Pulmonary artery (tissue), 1 donor: Measurements from ENCODE around the genes PPP4R2 and FRG2C.

- PRO-cap, result no peak
These were observed 400.7 kb downstream of the SHQ1 start for GRCh38 chr3:72447371-72448147.

GRCh38 chr3:72487222-72487939 lies 360.9 kb downstream of the SHQ1 start:
- PRO-cap, result no peak

- PRO-cap, result no peak
These were observed 107.9 kb downstream of the SHQ1 start for GRCh38 chr3:72740060-72741013.

DNA sequence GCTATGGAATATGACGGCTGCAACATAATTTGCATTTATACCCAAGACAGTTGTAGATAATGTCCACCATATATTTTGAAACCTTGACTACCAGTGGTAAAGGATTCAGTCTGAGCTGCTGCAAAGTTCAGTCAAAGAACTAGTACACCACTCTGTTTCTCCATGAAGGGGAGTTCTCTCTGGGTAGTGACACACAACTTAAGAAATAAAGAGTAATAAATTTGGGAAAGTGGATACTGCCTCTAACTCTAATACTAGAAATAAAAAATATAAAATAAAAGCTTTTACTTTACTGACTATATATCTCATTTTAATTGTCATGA lies 94.5 kb downstream of the SHQ1 start:
- PRO-cap, result no peak

DNA sequence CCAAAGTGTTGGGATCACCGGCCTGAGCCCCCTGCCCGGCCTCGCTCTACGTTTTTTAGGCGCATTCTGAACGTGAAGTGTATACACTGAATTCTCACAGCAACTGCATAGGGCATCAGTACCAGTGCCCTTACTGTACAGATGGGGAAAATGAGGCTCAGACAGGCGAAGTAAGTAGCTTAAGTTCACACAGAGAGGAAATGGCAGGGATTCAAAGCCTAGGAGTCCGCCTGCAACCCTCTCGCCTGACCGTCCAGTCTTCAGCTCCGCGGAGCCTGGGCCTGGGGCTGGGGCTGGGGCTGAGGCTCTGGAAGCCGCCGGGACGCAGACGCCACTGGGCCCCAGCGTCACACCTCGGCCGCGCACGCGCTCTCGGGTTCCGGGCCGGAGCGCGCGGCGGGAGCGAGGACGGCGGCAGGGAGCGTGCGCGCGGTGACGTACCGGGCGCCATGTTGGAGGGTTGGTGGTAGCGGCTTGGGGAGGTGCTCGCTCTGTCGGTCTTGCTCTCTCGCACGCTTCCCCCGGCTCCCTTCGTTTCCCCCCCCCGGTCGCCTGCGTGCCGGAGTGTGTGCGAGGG lies at the start of gene PPP4R2:
PPP4R2 (plus strand) TSS at position 443 of the 577 bp plus-strand sequence.
- PRO-cap, result bidirectional peak, plus-strand start at position 443 of the sequence, minus-strand start at position 351 of the sequence

DNA sequence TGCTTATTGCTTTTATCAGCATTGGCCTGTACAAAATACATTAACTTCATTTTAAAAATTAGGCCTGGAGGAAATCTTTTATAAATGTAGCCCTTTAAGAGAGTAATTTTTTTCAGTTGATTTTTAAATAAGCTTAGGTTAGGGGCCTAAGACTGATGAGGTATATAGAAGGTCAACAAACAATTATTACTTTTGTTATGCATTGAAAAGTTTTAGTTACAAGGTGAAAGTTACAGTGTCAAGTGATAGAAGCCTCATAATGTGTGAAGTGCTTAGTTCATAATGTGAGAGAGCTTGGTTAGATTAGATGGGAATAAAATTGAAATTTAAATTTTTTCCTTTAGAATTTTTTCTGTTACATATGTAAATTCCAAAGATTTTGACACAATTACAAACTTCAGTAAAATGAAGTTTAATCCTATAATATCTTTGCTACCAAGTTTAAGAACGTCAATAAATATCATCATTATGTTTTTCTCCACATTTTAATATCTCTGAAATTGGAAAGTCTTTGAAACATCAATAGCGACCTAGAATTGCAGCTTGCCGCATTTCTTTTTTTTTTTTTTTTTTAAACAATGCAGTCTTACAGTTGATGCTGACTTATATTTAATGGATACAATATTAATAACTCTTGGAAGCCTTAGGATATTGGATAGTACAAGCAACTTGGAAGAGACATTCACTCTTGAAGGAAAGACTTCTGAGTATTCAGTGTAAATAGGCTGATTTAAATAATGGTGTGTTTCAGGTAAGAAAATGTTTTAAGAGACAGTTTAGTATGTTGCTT lies 25.8 kb downstream of the PPP4R2 start:
- PRO-cap, result no peak

- PRO-cap, result no peak
These were observed 49.5 kb downstream of the EBLN2 start for GRCh38 chr3:73110900-73111373.

GRCh38 chr3:73384399-73385014 lies 240.2 kb downstream of the PDZRN3 start:
- PRO-cap, result no peak

- PRO-cap, result no peak
These were observed 237.1 kb downstream of the PDZRN3 start for GRCh38 chr3:73387576-73388159.

GRCh38 chr3:73513269-73513925 lies 111.3 kb downstream of the PDZRN3 start:
- PRO-cap, result no peak

DNA sequence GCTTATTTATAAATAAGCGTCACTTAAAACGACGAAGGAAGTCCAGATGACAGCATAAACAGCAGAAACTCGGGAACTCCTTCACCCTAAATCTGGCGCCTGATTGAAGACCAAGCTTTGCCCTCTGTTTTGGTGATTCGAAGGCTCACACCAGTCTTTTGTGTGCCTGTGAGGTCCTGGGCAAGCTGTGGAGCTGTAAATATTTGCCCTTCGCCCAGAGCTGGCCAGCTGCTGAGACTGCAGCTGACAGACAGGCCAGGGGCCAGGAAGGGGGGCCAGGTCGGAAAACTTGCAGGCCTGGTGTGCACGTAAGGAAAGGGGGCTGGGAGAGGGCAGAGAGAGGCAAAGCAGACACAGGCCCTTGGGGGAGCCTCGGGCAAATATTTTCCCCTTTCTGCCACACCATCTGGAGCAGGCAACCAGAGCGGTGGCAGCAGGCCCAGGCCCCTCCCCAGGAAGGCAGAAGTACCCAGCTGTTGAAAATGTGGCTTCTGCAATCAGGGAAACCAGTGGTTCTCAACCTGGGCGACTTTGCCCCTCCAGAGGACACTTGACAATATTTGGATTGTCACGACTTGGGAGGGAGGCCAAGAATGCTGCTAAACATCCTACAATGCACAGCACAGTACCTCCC lies 2.6 kb downstream of the PDZRN3 start:
- PRO-cap, result unidirectional peak, plus-strand start at position 315 of the sequence

- PRO-cap, result no peak
These were observed 188.7 kb upstream of the PDZRN3 start for GRCh38 chr3:73813531-73813820.

DNA sequence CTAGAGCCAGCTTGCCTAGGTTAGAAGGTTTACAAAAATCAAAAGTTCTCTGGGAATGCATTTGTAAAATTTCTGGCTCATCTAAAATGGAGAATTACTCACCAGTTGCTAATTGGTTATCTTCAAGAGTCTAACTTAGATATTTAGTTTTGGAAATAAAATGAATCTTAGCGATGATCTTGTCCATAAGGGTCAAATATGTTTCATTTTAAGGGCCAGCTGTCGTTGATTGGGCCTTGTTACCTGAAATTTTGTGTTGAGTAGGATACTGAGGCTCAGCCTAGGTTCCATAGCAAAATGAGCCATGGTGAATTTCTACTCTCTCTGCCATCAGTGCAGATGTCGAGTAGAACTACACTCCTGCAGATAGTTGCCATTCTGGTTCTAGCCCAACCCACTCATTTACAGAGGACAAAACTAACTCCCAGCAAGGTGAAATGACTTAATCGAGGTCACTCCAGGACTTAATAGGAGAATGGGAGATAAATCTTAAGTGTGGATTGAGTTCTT lies 393.8 kb upstream of the PDZRN3 start:
- PRO-cap, result no peak

GRCh38 chr3:75435233-75436342 lies 228.5 kb upstream of the FRG2C start:
- PRO-cap, result bidirectional peak, plus-strand start at chr3:75435339, minus-strand start at chr3:75435110

DNA sequence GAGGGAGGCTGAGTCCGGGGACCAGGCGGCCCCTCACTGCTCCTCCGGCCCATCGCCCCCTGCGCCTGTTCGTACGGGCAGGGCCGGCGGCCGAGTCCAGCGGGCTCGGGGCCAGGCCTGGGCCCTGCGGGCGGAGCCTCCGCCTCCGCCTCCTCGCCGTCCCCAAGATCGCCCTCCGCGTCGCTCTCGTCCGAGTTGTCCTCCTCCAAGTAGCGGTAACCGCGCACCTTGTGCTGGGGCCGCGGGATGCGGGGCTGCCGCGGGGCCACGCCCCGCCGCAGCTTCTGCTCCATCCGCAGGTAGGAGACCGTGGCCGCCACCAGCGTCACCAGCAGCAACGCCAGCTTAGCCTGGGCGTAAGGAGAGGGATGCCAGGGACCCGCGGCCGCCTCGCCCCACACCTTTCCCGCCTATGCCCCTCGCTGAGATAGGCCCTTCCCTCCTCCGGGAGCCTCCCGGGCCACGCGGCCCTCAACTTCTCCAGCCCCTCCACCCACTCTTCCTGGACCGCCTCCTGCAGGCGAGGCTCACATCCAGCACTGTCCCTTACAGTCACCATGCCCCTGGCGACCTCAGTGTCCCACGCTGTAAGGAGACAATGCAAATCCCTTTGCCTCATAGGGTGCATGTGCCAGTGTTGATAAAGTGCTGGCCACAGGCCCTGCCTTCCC lies 44.5 kb upstream of the FRG2C start:
- PRO-cap, result no peak

DNA sequence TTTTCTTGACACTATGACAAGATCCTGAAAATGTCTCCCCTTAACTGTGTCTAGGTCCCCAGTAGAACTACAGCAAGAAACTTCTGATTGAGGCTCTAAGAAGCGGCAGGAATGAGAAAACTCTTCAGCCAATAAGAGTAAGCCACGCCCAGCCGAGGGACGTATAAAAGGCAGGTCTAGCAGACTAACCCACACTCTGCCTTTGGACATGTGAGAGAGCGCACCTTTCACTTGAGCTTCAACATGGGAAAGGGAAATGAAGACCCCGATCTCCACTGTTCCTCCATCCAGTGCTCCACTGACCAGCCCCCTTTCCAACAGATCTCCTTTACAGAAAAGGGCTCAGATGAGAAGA lies at the start of gene FRG2C:
FRG2C (plus strand) TSS at position 192 of the 355 bp plus-strand sequence.
- PRO-cap, result no peak

DNA sequence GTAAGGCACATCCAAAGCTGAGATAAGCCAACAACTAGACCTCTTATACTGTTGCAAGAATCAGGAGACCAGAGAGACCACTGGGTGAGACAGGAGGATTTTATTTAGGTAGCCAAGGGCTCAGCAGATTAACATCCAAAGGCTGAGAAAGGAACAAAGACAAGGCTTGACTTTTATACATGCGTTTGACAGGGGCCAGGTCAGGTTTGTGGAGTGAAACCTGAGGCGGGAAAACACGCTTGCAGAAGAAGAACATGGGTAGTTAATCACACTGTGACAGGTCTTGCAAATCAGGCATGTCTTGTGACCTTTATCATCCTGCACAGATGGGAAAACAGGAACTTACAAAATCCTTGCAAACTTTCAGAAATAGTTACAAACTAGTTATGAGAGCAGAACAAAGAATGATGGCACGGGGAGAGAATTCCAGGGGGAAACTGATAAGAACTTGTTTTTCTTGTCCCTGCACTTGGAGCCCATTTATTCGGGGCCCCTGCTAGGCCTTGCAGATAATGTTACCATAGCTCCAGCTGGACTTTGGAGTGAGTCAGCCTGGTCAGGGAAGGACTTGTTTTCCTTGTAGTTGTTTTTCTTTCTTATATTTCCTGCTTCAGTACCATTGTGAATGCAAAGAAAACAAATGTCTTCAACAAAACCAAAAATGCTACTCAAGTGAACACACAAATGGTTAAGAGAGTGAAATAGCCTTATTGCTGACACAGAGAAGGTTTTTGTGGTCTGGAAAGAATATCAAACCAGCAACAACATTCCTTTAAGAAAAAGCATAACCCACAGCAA lies 965.8 kb upstream of the ROBO1 start:
- PRO-cap, result no peak

DNA sequence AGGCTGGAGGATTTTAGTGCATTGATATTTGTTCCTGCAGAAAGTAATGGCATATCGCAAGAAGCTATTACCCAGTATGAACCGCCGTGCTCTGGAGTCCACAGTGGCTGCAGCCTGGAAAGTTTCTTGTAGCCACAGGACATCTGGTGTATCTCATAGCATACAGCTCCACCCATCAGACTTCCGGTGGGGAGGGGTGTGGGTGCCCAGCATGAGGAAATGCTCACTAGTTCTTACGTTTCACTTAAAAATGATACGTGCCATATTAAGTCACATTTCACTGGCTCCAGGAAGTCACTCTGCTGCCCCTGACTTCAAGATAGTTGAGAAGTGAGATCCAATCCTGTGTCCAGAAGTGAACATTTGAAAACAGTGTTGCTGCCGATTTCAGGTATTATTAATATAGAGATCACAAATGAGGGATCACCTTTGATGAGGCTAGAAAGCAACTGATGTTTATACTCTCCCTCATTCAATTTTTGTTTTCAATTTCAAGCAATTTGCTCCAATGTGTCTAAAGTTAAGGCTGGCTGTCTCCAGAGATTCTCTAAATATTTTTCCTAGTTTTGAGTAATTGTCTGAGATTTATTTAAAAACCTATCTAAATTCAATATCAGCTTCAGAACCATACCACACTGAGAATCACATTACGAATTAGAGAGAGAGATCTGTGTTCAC lies 990.2 kb downstream of the GBE1 start:
- PRO-cap, result no peak

GRCh38 chr3:81726674-81727252 lies 34.7 kb downstream of the GBE1 start:
- PRO-cap, result no peak

DNA sequence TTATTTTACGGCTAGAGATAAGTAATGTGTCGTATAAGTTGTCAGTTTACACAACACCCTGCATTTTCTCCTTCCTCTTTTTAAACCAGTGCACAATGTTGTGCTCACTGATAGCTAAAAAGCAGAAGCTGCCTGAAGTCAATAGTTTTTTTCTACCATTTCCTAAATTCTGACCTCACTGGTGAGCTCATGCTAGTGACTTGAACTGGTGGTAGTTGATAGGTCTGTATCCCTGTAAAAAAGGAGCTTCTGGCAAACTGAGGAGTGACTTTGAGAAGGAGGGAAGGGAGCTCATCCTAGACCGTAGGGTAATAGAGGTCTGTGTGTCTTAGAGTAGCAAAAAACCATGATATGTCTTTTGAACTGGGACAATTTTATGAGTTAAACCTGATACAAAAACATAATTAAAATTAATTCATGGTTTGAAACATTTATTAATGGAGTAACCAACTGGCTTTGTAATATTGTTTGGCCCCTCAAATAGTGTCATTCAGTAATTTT lies 368.7 kb upstream of the GBE1 start:
- PRO-cap, result no peak